ENCODE data around the gene MOCS3.

- PRO-cap: no peak
Measured at GRCh38 chr20:50636513-50637391, 54.6 kb downstream of the RIPOR3 start.

- PRO-cap: no peak
Measured at GRCh38 chr20:50727844-50728540, 3.4 kb upstream of the PARD6B start.

GRCh38 chr20:50823919-50824547, 29.2 kb downstream of the BCAS4 start:
- PRO-cap: no peak

GRCh38 chr20:50885182-50885952, 45.9 kb downstream of the ADNP start:
- PRO-cap: no peak

GRCh38 chr20:50930442-50930787, 822 bp downstream of the ADNP start:
- PRO-cap: no peak

- PRO-cap: bidirectional peak, plus-strand start at chr20:50958823, minus-strand start at chr20:50958532
Measured at GRCh38 chr20:50958655-50959667, at the start of gene MOCS3. Gene MOCS3, plus strand, starts transcription at chr20:50958818.

GRCh38 chr20:51412247-51412744, 130.2 kb downstream of the NFATC2 start:
- PRO-cap: no peak

DNA sequence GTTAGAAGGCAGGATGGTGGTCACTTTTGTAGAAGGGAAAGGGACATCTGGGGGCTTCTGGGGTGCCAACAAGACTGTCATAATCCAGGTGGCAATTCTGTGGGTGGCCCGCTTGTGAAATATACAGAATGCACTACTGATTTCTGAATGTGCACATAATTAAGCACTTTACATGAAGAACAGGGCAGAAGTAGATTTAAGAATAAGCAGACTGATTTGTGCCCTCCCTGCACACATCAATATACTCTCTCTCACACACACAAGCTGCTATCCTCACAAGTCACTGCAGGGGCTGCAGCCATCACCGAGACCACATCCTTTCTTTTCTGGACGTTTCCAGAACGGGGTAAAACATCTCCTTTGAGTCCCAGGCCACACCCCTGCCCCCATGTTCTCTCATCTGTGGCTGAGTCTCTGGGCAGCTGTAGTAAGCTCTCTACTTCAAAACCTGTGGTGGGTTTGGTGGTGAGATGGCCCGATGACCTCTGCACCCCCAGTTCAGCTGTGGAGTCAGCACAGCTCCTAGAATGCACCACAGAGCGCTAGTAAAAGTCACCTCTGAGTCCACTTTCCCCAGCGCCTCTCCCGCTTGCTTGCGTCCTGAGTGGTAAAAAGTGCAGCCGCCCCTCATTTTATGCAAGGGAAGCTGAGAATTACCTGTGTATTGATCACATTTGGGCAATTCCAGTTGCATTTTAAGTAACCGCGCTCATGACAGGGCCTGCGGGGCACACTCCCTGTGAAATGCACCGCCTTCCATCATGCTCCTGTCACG, 115.6 kb downstream of the NFATC2 start:
- PRO-cap: no peak

DNA sequence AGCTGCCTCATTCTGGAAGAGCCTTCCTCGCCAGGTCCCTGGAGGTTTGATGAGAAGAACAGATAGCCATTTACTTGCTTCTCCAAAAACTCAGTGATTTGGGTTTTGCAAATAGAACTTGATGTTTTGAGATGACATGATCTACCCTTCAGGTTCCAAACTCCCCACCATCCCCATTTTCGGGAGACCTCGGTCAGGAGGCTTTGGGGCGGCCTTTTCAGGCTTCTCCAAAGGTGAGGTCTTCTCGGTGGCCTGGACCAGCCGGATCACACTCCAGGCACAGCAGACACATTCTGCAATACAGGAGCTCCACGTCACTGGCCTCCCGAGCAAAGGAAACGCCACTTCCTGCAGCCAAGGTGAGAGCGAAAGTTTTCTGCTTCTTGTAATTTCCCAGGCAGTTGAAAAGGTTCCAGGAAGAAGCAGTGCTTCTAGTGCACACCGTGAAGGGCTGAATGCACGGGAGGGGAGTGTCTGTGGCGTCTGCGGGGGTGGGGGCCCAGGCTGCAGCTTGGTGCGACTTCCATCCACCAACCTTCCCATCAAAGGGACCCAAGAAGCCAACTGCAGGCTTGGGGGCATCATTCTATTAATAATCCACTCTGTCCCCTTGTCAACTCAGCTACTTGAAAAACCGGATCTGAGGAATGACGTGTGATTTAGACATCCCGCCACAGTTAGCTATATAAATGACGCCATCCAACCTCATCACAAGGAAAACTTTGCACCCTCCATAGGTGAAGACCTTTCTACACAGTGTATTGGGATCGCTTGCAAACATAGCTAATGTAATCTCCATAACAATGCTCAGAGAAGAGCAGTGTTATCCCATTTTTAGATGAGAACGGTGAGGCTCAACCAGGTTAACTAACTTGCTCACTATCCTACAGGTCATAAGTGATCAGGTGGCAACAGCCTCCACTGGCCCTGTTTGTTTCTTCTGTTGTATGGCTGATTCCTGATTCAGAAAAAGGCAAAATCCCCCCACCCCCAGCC, 61.1 kb downstream of the NFATC2 start:
- PRO-cap: no peak

GRCh38 chr20:51491906-51493238, 50.1 kb downstream of the NFATC2 start:
- PRO-cap: no peak

DNA sequence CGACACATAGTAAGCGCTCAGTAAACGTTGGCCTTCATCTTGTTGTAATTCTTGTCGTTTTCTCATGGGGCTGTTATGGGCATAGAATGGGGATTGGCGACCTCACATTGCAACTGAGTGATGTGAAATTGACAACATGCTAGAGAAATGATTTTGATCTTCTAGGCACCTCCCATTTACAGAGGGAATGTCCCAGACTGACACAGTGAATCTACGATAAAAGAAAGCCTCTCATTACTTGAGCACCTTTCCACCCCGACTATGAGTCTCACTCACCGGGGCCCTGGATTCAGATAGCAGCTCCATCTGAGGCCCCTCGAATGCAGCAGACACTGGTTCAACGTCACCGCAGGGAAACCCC, 49.2 kb downstream of the NFATC2 start:
- PRO-cap: no peak

- PRO-cap: no peak
Measured at GRCh38 chr20:51494174-51494799, 48.2 kb downstream of the NFATC2 start.

DNA sequence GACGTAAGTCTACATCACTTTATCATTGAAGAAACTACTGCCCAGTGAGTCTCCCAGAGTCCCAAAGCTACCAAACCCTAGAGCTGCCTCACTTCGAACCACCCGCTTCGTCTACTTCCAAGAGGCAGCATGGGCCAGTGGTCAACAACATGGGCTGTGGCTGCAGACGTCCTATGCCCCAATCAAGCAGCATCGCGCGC, 35.0 kb downstream of the NFATC2 start:
- PRO-cap: no peak

DNA sequence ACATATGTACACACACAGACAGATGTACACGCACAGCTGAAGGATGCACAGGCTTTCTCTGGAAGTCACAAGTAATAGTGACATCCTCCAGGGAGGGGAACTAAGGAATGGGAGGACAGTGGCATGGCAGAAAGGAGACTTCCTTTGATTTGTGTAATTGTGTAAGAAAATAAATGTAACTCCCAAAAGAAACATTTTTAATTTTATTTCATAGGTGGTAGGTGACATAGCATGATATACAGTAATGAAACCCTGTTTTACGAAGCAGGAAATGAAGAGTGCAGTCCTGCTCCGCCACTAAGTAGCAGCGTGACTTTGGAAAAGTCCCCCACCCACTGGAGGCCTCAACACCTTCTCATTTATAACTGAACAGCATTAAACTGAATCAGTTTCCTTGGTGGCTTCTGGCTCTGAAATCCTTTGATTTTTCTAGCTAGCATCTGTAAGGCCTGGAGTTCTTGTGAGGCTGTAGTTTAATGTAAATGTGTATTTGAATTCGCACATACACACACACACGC, 14.0 kb downstream of the NFATC2 start:
- PRO-cap: no peak

DNA sequence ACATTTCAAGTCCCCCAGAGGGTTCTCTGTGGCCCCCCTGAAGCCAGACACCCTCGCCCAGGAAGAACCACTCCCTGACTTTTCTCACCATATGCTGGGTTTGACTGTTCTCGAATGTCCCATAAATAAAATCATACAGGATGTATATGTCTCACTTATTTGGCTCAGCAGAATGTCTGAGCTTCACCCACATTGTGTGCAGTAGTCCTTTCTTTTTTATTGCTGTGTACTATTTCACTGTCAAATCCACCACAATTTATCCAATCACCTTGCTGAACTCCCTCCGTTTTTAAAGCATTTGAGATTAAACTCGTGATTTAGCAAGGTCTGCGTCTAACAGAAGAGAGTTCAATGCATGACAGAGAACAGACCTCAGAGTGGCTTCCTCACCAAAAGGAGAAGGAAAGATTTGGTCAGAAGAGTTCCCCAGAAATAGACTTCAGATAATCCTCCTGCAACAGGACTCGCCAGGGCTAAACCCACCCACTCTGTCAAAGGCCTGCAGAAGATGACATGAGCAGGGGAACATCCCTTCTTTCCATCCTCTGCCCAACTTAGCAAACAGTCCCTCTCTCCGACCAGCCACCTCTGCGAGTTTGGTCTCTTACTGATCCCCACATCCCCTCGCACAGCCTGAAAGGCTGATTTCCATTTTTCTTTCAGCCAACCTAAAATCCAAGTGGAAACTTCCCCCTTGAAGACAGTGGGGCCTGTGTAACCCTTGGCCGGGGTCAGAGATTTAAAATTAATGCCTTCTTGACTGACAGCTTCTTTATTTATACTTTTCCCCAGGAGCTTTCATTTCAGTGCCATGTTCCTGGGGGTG, 7.6 kb downstream of the NFATC2 start:
- PRO-cap: no peak

GRCh38 chr20:51563762-51564537, 21.4 kb upstream of the NFATC2 start:
- PRO-cap: no peak

DNA sequence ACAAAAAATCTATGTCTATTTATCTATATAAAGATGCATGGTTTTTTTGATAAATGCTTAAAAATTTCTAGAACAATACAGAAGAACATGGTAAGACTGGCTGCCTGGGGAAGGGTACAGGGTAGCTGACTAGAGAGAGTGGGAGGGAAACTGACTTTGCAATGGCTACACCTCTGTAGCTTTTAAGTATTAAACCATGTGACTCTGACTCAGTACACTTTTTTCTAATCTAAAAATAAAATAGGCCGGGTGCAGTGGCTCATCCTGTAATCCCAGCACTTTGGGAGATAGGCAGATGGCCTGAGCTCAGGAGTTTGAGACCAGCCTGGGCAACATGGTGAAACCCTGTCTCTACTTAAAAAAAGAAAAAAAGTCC, 18.6 kb downstream of the ATP9A start:
- PRO-cap: no peak

DNA sequence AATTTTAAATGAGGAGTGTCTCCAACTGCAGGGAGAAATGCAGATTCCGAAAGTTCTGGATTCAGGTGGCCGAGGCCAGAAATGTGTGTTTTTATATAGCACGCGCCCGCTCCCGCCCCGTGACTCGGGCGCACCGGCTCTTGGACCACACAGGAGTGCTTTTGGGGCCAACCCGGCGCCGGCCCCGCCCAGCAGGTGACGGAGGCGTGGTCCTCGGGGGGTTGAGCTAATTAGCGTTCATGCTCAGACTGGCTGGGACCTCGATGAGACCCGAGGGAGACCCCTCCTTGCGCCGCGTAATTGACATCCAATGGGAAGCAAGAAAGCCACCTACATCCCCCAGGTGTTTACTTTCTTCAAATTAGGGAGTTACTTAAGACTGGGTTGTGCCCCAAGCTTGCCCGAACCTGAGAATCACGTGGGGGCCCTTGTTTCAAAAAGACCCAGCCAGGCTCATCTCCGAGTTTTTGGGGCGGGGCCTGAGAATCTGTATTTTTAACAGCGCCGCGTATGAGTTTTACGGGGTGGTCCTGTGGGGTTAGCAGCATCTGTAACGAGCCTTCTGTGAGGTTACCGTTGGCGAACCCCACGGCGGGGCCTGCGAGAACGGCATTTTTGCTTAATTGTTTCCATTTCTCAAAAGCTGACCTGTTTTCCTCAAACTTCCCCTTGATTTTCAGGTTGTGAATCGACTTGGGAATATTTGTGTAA, 85.5 kb downstream of the ZFP64 start:
- PRO-cap: no peak

DNA sequence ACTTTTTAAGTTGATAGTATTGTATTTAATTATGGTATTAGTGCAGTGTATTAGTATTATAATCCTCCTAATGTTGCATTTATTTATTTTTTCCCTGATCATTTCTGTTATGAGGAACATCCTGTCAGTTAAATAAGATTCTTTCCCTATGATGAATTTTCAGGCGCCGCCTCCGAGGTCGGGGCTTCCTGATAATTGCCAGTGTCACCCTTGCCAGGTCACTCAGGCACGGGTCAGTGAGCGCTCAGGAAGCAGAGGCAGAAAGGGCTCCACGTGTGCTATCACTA, 64.8 kb downstream of the TSHZ2 start:
- PRO-cap: no peak

DNA sequence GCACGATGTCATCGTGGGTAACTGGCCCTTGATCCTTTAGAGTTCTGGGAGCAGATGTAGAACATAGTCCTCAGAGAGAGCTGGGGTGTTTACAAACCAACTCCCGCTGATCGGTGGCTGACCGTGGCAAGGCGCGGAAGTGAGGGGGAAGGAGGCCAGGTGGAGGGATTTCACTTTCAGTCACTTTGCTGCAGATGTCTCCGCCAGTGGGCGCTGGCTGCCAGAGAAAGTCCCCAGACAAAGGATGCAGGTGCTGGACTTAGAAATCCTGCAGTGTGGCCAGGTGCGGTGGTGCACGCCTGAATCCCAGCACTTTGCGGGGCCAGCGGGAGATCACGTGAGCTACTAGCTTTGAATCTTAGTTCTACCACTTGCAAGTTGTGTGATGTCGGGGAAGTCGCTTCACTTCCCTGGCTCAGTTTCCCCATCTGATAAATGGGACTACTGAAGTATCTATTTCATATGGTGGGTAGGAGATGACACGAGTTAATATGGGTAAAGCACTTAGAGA, 180.5 kb downstream of the ZNF217 start:
- PRO-cap: no peak